AG10803 (cell line): ENCODE data around the gene P2RY8.

- RRBS = 2% methylated on average over 6 of the region's 30 CpGs
Observed at GRCh38 chrX:276030-276505, 5.1 kb upstream of the PLCXD1 start.

DNA sequence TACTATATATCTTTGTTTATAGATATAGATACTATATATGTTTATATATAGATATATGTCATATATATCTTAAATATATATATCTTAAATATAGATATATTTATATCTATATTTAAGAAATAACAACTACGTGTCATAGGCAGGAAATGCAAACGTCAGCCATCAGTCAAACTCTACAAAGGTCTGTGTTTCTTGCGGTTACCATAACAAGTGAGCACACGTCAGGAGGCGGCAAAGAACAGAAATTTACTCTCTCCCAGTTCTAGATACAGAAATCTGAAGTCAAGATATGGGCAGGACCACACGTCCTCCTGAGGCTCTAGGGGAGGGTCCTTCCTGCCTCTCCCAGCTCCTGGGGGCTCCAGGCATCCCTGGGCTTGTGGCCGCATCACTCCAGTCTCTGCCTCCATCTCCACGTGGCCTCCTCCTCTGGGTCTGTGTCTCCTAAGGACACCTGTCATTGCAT lies 6.5 kb downstream of the PLCXD1 start:
- RRBS = no CpG with 5 or more reads among the region's 8 CpGs

- RRBS = 3% methylated on average over 8 of the region's 33 CpGs
Observed at GRCh38 chrX:644813-645368, 14.3 kb downstream of the SHOX start.

DNA sequence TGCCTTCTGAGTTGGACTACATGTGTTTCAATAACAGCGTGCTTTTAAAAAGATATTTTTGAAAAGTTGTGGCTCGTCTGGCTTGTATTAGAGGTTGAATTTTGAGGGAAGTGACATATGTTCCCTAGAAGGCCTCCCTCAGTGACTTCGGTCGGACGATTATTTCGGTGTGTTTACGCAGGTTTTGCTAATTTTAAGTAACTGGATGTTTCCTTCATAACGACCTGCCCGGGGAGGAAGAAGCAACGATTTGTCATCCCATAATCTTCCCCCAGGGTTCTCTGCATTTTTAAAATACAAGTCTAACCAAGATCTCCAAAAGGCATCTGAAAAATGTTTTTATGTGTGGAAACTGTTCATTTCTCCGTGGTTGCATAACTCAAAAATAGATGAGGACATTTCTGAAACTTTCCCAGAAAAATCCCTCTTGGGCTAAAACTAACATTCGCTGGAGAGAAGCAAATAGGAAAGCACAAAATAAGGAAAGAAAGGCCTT lies 195.4 kb downstream of the SHOX start:
- RRBS = no CpG with 5 or more reads among the region's 12 CpGs

- RRBS = 12% methylated on average over 7 of the region's 16 CpGs
Observed at GRCh38 chrX:973106-973427, 239.4 kb downstream of the CRLF2 start.

GRCh38 chrX:1205553-1206033 lies 6.9 kb downstream of the CRLF2 start:
- RRBS = no CpG with 5 or more reads among the region's 10 CpGs

DNA sequence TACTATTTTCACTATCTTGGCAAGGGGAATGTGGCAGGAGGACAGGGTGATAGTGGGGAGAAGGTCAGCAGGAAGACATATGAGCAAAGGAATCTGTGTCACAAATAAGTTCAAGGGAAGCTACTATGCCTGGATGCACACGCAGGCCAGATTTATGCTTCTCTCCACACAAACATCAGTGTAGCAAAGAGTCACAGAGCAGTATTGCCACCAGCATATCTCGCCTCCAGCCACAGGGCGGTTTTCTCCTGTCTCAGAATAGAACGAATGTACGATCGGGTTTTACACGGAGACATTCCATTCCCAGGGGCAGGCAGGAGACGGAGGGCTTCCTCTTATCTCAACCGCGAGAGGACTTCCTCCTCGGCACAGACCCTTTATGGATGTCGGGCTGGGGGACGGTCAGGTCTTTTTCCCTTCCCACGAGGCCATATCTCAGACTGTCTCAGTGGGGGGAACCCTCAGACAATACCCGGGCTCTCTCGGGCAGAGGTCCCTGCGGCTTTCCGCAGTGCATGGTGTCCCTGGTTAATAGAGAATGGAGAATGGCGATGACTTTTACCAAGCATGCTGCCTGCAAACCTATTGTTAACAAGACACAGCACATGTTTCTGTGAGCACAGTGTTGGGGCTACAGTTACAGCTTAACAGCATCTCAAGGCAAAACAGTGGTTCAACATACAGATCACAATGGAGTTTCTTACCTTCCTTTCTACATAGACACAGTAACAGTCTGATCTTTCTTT lies 24.0 kb downstream of the CSF2RA start:
- RRBS = no CpG with 5 or more reads among the region's 19 CpGs

GRCh38 chrX:1391236-1391876 lies 557 bp downstream of the SLC25A6 start:
- RRBS = 1% methylated on average over 25 of the region's 53 CpGs

DNA sequence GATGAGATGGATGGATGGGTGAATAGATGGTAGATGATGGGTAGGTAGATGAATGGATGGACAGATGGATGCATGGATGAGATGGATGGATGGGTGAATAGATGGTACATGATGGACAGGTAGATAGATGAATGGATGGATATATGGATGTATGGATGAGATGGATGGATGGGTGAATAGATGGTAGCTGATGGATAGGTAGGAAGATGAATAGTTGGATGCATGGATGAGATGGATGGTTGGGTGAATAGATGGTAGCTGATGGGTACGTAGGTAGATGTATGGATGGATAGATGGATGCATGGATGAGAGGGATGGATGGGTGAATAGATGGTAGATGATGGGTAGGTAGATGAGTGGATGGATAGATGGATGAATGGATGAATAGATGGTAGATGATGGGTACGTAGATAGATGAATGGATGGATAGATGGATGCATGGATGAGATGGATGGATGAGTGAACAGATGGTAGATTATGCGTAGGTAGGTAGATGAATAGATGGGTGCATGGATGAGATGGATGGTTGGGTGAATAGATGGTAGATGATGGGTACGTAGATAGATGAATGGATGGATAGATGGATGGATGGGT lies 12.8 kb upstream of the SLC25A6 start:
- RRBS = no CpG with 5 or more reads among the region's 4 CpGs

DNA sequence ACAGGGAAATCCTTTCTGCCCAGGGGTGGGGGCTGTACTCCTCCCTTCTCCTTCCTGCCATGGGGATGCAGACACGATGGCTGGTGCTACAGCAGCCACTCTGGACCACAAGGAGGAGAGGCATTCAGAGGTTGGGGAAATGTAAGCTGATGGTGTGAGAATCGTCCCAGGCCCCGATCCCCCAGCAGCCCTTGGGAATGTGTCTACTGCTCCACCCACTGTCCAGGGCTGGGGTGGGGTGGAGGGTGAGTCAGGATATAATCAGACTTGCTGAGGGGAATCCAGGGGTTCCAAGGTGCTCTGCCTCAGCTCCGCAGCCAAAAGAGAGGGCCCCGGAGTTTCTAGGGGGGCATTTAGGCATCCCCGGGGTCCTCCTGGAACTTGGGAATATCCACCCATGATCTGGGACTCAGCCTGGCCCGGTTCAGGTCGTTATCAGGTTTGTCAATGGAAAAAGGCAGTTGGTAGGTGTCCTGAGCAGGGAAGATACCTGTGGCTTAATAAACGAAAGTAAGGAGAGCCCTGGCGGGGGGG lies 26.6 kb upstream of the SLC25A6 start:
- RRBS = 100% methylated on average over 2 of the region's 10 CpGs

DNA sequence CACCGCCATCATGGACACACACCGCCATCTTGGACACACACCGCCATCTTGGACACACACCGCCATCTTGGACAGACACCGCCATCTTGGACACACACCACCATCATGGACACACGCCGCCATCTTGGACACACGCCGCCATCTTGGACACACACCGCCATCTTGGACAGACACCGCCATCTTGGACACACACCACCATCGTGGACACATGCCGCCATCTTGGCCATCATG lies 9.5 kb downstream of the ASMTL start:
- RRBS = no CpG with 5 or more reads among the region's 13 CpGs

GRCh38 chrX:1464704-1465870 lies 12.4 kb upstream of the ASMTL start:
- RRBS = 4% methylated on average over 16 of the region's 60 CpGs

DNA sequence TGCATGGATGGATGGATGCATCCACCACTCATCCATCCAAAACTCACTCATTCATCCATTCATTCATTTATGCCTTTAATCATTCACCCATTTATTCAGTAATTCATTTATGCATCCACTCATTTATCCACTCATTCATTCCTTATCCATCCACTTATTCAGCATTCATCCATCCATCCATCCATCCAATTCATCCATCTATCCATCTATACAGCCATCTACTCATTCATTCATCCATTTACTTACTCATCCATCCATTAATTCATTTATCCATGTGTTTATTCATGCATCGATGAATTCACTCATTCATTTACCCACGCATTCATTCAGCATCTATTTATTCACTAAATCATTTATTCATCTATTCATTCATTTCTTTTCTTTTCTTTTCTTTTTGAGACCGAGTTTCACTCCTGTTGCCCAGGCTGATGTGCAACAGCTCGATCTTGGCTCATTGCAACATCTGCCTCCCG lies 10.4 kb downstream of the P2RY8 start:
- RRBS = no CpG with 5 or more reads among the region's 5 CpGs

- RRBS = no CpG with 5 or more reads among the region's 40 CpGs
Observed at GRCh38 chrX:1536596-1537421, at the start of gene P2RY8. P2RY8 (minus strand) TSS chrX:1537185.

DNA sequence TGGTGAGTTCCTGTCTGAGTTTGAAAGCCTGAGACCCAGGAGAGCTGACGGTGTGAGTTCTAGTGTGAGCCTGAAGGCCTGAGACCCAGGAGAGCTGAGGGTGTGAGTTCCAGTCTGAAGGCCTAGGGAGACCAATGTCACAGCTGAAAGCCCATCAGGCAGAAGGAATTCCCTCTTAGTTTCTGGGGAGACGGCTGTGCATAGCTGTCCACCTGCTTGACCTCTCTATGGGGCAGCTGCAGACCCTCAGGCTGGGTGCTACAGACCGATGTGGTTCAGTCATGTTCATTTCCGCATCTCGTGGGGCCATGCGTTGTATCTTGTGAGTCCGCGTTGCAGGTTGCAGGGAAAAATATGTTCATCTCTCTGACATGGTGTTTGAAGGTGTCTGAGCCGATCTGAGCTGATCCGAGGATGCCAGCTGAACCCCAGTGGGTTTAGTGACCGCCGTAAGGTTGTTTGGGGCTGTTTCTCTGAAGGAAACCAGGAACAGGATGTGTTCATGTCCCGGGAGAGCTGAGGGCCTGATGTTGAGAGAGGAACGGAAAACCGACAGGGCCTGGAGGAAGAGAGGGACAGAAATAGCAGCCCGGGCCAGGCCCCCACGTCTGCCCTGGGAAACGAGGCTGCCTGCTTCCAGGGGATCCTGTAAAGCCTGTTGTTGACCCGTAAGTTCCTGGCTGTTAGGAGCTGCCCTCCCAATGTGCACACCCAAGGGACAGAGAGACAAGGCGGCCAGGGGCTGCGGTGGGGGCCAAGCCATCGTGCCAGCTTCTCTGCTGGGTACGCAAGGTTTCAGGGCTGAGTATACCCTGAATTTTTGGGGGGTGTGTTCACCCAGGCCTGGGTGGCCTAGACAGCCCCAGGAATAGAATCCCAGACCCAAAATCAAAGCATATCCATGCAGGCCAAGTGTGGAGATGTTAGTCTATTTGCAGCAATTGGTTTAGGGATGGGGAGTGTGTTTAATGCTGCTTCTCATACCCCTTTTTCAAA lies 9.8 kb upstream of the P2RY8 start:
- RRBS = 41% methylated on average over 3 of the region's 23 CpGs

- RRBS = no CpG with 5 or more reads among the region's 8 CpGs
Observed at GRCh38 chrX:1604198-1604607, 10.7 kb upstream of the ASMT start.

GRCh38 chrX:1835109-1835603 lies 220.3 kb downstream of the ASMT start:
- RRBS = no CpG with 5 or more reads among the region's 6 CpGs

- RRBS = no CpG with 5 or more reads among the region's 14 CpGs
Observed at GRCh38 chrX:2342038-2342527, 158.7 kb downstream of the DHRSX start.

DNA sequence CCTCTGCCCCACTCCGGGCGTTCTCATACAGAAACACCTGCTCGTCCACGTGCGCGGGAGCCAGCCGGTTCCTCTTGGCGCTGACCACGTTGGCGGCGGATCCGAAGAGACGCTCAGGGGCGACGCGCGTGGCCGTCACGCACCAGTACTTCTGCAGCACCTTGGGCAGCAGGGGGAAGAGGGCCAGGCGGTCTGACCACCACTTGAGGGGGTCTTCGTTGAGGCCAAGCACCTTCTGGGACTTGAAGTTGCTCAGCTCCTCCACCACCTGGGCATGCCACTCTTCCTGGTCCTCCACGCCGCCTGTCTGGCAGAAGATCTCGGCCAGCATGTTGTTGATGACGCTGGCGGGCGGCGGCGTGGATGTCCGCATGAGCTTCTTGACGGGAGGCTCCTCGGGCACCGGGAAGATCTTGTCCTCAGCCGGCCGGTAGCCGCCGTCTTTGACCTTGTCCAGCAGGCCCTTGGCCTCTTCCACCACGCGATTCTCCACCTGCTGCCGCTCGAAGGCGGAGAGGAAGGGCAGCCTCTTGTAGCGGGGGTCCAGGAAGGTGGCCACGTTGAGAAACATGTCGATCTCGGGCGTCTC lies 11.9 kb downstream of the DHRSX start:
- RRBS = 95% methylated on average over 7 of the region's 47 CpGs

GRCh38 chrX:2609729-2609840 lies 81.5 kb upstream of the CD99 start:
- RRBS = no CpG with 5 or more reads among the region's 5 CpGs